Neural cell (in vitro differentiated cells): ENCODE results near the genes DZIP3, RETNLB, GUCA1C, DPPA2 and DPPA4.

GRCh38 chr3:108407805-108408469 is 102.5 kb downstream of the MYH15 start:
- RAMPAGE, long total RNA = no peak

DNA sequence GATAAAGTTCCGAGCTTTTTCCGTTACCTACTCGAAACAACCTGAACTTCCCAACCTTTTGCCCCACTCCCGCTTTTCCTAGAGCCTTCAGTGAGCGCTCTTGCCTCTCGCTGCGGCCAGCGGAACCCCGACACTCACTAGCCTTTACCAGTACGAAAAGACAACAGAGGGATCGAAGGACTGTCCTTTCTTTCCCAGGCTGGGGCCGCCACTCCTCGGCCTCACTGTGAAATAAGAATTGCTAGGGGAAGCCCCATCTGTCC is 316 bp downstream of the CIP2A start:
- RAMPAGE, long total RNA = no peak

GRCh38 chr3:108589254-108590364 is at the start of gene DZIP3:
Gene DZIP3 (plus strand): TSS chr3:108589722.
- RAMPAGE, long total RNA = start-site peak on the plus strand at chr3:108589511-108589585, 42 and 265 reads in 2 replicates; start-site peak on the plus strand at chr3:108589676-108589745, 734 and 1,078 reads in 2 replicates

DNA sequence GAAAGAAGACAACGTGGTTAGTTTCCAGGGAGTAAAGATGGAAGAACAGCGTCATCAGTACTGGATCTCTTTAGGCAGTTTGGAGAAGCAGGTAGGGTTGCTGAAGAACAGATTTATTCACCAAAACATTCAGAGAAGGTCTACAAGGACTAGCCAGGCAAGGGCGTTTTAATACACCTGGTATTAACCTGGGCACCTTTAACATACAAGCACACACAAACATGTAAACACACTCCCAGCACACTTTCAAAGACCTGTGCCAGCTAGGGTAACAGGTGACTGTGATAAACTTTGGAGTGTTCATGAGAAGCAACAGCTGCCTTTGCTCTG is at the start of gene RETNLB:
RETNLB (minus strand) TSS at position 144 of the 330 bp plus-strand sequence.
- RAMPAGE, long total RNA = no peak

DNA sequence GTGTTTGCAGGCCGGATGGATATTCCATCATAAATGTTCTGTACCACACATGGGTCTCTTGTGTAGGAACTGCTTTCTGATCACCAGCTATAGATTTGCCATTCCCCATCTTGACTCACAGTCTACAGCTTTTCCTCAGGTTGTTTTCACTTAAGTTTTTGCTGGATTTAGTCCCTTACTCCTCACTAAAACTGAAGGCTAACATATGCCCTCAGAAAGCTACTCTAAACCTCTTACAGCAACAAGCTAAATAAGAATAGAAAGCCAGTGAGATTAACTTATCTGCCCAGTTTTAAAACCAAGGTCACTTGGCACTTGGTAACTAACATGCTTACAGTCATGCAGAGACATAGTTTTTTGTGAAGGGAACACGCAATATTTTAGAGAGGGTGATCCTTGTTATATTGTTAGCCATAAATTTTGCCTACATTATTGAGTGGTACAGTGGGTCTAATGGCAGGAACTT is at the start of gene GUCA1C:
GUCA1C (minus strand) TSS at position 226 of the 466 bp plus-strand sequence.
- RAMPAGE, long total RNA = no peak

- RAMPAGE, long total RNA = no peak
Observed at GRCh38 chr3:109133044-109133506, 3.4 kb upstream of the C3orf85 start.

DNA sequence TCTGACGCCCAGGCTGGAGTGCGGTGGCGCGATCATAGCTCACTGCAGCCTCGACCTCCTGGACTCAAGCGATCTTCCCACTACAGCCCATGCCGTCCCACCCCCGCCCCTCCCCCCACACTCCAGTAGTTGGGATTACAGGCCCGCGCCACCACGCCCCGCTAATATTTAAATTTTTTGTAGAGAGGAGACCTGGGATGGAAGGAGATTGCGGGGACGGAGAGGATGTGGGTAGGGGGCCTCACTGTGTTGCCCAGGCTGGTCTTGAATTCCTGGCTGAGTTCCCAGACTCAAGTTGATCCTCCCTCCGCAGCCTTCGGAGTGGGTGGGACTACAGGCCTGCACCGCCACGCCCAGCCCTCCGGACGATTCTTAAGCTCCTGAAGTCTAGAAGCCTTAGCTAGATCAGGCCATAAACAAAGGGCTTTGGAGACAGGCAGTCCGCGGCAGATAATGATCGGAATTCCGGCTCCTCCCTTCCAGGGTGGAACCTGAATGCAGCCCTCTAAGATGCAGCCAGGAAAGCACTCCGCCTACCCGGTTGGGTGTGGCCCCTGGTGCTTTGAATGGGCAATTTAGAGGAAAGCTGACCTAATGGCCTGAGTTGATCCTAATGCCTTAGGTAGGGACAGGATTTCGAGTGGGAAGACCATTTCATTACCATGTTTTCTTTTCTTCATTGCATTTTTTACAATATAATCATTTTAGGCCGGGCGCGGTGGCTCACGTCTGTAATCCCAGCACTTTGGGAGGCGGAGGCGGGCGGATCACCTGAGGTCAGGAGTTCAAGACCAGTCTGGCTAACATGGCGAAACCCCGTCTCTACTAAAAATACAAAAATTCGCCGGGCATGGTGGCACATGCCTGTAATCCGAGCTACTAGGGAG is at the start of gene DPPA2:
DPPA2 (minus strand) TSS at position 426 of the 887 bp plus-strand sequence.
- RAMPAGE, long total RNA = no peak

DNA sequence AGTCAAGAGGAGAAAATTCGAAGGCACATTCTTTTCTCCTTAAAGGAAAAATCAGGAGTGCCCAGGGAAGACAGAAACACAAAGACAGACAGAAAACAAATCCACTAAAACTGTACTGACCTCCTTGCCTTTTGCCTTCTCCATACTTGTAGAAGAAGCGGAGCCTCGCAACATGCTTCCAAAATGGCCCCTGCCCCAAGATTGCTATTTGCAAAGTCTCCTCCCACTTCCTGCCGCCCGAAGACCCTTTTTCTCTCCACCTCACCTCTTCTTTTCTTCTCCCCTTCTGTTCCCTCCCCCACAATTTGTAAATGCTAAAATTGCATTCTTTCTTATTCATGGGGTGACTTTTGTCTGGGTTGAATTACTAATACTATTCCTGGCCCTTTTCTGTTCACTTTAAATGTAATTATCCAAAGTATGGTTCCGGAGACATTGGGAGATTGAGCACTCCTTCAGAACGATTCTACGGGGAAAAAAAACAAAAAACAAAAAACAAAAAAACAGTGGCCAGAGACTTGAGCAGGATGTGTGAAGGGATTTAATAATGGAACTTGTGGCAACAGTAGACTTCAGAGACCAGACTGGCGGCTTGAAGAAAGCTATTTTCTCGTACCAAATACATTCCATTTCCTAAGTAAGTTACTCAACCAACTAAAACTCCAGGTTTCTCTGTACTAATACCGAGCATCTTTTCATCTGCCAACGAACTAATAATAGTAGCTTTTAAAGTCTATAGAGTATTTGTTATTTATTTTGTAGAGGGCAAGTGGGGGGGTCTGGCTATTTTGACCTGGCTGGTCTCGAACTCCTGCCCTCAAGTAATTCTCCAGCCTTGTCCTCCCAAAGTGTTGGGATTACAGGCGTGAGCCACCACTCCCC is at the start of gene DPPA4:
DPPA4 (minus strand) TSS at position 203 of the 882 bp plus-strand sequence.
- RAMPAGE, long total RNA = no peak

GRCh38 chr3:110846771-110847303 is 224.8 kb upstream of the NECTIN3 start:
- RAMPAGE, long total RNA = no peak

DNA sequence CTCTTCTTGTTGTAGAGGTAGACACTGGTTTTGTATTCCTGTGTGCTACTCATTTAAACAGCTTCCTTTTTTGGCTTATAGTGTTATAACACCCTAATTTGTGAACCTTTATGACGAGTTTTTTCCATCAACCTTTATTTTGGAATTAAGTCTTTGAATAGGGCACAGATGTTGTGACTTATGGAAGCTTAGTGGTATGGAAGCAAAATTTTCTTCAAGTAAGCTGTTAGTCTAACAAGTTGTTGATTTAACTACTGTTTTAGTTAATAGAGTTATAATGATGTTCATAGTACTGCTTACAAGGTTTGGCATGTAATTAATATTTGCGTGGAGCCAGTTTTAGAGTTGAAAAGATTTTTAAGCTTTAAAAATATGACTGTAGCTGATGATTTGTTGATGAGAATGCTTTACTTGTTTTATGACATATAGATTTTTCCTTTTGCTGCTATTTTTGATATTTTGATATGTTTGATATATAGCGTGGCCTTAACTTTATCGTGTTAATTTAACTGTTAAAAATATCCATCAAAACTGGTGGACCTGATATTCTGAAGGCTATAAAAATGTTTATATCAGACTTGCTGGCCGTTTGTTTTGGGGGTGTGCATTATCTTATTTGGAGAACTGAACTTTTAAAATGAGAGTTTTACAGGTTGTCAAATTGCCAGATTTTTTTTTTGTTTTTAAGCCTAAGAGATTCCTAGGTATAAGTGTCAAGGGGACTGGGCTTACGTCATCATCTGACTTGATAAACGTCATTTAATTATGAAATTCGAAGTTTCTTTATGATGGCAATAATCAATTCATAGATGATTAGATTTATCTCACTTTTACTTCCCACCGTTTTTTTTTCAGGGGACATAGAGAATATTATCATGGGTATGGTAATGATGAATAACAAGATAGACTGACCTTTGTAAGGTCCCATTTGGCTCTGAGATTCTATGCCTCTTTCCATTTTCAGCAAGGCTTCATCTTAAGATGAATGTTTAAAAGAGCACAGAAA is 2.7 kb downstream of the NECTIN3 start:
- RAMPAGE, long total RNA = no peak

DNA sequence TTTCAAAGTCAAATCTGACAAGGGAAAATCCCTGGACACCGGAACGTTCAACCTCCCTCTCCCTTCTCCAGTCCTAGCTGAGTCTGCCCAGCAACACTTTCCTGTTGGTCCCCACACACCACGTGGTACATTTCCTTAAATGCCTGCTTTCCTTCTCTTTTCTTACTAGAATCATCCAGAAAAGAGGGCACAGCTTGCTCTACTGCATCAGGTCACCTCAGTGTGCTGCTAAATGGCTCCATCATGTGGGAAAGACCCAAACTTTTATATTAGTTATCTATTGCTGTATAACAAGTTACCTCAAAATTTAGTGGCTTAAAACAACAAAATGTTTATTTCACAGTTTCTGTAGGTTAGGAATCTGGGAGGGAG is 181.2 kb downstream of the NECTIN3 start:
- RAMPAGE, long total RNA = no peak

DNA sequence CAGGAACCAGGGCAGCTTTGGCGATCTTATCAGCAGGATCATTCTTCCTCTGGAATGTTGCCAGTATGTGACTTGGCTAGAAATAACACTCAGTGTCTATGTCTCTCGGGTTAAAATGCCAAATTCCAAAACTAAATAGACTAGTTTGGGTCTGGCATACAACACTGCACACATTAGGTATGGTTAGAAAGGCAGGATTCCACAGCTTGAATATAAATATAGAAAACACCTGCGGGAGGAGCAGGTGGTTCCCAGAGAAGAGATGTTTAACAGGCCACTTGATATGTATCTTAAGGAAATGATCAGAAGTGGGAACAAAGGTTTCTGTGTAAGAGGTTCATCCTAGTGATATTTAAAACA is 220.1 kb upstream of the CD96 start:
- RAMPAGE, long total RNA = no peak

DNA sequence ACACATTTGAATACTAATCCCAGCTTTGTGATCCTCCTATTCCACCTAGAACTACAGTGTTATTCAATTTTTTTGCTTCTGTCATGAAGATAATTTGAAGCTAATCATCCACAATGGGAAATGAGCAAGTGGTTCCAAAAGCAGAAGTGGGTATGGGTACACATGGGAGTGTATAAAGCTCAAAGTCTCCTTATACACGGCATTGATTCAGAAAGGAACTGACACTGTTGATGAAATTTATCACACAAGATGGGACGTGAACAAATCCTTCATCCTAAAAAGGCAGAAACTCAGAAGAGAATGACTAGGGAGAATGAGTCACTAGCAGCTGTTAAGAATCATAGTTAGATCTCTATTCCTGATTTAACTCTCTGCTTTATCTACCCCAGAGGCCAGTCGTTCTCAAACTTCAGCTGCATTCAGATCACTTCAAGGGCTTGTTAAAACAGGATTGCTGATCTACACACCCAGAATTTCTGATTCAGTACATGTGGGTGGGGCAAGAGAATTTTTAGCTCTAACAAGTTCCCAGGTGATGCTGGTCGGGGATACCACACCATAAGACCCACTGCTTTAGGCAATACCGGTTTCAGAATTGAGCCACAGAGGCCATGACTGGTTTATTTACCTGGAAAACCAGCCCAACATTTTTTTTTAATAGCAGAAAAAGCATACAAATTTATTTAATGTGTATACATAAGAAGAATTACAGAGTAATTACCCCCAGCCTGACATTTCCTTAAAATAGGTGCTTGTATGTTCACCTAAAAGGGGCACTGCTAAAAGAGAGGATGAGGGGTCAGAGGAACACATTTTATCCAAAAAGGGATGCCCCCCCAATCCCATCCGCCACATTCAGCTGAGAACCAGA is 87.0 kb downstream of the PLCXD2 start:
- RAMPAGE, long total RNA = no peak

DNA sequence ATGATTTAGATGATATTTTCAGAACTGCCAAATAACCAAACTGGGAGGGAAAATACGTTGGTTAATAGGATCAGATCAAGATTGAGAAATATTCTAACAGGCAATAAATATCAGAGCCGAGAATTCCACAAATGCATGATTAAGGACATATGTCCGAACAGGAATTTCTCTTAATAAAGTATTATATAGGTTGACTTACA is 75.1 kb upstream of the PHLDB2 start:
- RAMPAGE, long total RNA = no peak

- RAMPAGE, long total RNA = no peak
Observed at GRCh38 chr3:111852404-111853104, 6.5 kb upstream of the PHLDB2 start.

DNA sequence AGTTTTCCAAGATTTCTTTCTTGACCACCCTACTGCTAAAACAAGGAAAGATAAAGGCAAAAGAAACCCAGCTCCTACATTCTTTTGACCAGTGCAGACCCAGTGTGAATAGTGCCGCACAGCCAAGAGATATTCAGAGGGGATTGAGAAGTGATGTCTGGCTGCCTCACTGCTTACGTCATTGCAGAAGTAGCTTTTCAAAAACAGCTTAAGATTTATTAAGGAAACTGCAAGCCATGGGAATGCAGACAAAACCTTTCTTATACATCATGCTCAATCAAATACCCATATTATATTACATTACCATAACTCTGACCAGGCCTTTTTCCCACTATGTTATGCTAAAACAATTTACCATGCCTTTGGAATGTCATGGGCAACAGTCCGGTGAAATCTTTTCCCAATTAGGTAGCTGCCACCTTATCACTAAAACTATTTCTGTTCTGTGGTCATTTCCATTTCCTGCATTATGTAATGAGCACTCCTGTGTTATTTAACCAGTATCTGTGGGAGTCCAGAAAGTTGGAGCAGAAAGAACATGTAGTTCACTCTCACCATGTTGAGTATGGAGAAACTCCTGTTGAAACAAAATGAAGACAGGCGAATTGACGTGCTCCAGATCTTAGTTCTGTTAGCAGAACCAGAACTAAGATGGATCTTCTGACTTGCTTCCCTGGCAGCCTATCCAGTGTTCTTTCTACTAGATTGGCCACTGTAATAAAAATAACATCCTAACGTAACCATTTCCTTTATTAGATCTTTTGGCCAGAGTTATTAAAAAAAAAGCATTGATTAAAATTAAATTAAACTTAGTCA is 6.1 kb downstream of the PHLDB2 start:
- RAMPAGE, long total RNA = no peak

DNA sequence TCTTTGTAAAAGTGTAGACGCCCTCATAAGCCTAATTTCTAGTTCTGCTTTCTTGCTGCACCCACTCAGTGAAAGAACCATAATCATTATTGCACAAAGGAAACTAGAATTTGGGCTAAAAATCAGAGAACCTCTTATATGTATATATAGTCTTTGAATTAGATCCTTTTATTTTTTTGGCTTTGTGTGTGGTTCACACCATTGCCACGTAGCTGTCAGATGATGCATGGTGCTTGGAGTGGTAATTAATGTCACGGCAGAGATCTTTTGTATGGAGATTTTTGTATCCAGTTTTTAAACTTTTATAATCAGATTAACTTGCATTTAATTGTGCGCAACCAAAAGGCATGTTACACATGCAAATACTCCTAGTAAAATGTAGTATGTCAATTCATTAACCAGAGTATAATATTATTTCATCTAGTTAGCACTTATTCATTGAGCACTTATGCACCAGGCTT is 825 bp downstream of the ABHD10 start:
- RAMPAGE, long total RNA = no peak

GRCh38 chr3:112072194-112072923 is 13.8 kb upstream of the C3orf52 start:
- RAMPAGE, long total RNA = no peak

- RAMPAGE, long total RNA = no peak
Observed at GRCh38 chr3:112097176-112097845, 11.1 kb downstream of the C3orf52 start.

- RAMPAGE, long total RNA = no peak
Observed at GRCh38 chr3:112116097-112116591, 16.9 kb downstream of the GCSAM start.